NALM6 (cell line): ENCODE measurements around a stretch of chr17.

DNA sequence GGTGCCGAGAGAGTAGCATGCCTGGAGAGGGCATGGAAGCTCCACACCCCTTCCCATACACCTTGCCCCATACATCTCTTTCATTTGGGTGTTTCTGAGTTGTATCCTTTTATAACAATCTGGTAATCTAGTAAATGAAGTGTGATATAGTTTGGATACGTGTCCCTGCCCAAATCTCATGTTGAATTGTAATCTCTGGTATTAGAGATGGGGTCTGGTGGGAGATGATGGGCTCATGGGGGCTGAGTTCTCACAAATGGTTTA, 45.3 kb downstream of the SCPEP1 start:
- PRO-cap, result no peak

- PRO-cap, result no peak
These were observed 49.7 kb upstream of the AKAP1 start for GRCh38 chr17:57035371-57035815.

DNA sequence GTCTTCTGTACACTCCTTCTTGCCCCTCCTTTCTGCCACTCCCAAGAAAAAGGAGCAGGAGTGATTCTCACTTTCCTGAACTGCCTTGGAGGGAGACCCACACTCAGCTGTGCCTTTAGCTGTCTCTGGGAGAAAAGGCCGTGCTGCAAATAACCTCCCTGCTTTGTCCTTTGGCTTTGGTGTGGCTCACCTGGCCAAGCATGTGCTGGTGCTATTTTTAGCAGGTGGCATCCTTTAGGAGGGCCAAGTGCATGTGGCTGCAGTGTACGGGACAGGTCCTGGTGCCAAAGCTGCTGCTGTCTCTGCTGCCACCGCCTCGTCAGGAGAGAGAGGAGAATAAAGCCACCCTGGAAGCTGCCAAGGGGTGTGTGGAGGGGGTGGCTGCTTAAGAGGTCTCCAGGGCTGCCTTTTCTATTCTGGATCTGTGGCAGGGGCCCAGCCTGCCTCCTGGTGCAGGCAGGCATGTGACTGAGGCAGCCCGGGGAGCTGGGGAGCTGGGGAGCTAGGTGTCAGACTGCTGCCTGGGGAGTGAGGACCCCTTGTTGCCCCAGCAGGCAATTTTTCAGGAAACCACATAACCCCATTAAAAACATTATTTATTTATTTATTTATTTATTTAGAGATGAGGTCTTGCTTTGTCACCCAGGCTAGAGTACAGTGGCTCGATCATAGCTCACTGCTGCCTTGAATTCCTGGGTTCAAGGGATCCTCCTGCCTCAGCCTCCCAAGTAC, 6.2 kb downstream of the AKAP1 start:
- PRO-cap, result no peak

DNA sequence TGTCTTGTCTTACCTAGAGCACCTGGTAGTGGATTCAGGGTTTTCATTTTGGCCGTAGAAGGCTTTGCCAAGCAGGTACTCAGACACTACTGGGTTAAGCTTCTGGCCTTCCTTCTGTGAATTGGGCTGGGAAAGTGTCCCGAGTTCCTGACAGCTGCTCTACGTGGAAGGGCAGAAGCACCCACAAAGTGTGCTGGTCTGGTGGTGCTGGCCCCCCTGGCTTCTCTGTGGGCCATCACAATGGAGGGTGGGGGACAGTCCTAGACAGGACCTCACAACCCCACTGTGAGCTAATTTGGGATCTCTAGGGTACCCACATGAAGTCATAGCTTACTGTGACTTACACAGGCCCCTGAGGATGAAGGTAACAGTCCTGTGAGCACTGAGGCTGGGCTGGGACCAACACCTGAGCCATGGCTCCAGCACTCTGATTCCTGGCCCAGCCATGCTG, 11.2 kb downstream of the AKAP1 start:
- PRO-cap, result no peak

DNA sequence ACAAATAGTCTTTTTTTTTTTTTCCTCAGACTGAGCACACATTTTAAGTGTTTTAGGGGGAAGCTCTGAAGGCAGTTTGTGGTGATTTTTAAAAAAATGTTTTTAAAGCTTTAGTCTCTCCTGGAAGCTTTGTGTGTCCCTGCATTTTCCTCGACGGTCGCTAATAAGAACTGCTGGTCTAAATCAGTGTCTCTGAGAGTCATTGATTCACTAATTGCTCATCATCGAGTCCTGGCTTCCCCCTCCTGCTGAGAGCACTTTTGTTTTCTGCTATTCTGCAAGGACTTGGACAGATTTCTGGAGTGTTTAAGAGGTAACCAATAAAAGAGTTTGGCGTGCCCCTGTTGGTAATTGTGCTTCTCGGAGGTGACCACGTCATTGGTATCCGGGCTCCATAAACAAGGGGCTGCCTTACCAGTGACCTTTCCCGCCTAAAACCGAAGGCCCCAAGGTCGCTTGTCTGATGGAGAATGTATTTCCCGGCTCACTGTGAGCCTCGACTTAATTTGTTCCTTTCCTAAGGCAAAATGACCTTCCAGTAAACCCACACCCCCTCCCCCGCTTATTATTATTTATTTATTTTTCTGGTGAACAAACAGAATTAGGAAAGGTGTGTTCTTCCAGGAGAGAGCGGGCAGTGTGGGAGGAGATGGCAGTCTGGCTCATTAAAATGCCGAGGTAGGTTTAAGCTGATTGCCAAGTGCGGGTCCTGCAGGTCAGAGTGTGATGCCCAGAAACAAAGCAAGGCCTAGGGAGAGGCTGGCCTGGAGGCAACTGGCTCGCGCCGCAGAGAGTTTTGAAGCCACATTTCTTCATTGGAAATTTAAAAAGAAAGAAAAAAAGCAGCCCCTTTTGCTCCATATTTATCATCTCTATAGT, 30.1 kb downstream of the MSI2 start:
- PRO-cap, result no peak

DNA sequence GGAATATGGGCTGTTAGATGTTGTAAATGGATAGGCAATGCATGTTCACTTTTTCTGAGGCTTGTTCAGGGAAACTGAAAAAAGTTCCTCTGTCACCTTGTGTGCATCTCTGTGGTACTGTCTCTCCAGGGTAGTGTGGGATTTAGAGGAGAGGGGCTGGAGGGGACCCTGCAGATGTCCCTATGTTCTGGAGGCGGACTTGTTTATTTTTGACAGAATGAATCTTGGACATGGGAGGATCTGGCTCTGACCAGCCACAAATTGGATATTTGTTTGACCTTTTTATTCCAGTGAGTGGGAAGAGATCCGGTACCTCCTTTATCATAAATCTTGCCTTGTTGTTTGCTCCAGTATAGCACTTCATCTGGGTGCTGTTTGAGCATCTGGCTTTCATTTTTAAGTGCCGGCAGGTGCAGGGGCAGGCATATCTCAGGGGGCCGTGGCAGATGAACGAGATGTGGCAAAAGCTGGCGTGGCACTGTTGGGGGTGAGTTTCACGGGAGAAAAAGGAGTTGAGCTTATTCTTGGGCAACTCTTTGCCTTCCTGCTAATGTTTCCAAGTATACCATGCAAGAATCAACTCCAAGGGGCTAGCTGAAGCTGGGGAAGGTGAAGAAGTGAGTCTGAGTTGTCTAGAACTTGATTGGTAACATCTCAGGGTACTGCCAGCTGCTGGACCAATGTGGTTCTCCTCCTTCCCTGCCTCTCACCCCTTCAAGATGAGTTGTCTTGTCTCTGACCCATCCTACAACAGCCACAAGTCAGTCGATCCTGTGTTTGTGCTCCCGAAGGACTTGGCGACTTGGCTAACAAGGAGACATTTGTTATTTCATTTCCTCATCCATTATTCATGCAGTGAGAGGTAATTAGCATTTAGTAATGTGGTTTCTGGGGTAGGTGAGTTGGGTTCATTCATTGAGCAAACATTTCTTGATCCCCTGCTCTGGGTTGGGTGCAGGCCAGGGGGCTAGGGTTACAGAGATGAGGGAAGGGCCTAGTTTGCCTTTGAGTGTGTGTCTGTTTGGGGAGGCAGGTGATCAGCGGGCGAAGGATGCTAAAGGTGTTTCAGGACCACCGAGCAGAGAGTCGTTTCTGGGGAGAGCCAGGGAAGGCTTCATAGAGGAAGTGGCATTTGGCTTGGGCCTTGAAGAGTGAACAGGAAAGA, 38.0 kb downstream of the MSI2 start:
- PRO-cap, result no peak

- PRO-cap, result no peak
These were observed 73.2 kb downstream of the MSI2 start for GRCh38 chr17:57329556-57329948.

GRCh38 chr17:57783052-57783824, 38.1 kb upstream of the CCDC182 start:
- PRO-cap, result bidirectional peak, plus-strand start at chr17:57783550, minus-strand start at chr17:57783413

GRCh38 chr17:57867908-57868417, 18.1 kb upstream of the MRPS23 start:
- PRO-cap, result bidirectional peak, plus-strand start at chr17:57868269, minus-strand start at chr17:57867990

DNA sequence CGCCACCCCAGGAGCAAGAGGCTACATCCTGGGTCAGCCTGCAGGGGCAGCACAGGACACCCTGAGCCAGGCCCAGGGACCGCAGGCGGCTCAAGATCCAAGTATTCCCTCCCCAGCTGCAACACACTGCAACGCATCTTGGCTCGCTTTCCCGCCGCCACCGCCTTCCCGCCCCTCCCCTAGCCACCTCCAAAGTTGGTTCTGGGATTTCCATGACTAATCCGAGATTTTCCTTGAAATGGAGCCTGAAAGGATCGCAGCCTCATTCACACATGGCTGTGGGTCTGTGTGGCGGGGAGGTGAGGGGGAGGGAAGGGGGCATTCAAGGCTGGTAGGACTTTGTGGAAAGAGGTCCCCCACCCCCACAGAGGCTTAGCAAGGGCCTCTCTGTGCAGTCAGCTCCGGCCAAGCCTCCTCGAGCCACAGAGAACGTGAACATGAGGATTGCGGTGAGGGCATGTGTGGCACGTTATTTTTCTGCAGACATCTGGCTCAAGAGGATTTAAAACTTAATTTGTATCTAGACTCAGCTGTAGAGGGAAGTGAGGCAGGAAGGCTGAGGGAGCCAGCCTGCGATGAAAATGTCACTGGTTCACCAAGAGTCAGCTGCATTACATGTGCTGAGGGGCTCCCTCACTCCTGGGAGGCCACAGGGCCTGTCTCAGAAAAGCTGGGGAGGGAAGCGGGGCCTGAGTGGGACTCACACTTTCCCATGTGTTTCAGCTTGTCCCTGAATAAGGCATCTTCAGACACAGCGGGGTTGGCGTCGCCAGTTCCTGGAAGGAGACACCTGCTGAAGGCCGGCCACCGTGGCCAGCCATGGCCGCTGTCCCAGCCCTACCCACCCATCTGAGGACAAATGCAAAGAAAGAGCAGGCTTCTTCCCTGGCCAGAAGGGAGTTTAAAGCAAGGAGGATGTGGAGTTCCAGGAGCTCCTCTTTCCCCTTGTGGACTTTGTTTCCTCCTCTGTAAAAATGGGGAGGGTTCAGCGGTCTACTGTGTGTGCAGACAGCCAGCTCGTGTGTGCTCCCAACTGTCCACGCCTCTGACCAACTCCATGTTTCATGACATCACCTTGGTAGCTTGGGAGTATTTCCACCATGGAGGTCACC, 18.9 kb upstream of the MRPS23 start:
- PRO-cap, result bidirectional peak, plus-strand start at position 664 of the sequence, minus-strand start at position 489 of the sequence

DNA sequence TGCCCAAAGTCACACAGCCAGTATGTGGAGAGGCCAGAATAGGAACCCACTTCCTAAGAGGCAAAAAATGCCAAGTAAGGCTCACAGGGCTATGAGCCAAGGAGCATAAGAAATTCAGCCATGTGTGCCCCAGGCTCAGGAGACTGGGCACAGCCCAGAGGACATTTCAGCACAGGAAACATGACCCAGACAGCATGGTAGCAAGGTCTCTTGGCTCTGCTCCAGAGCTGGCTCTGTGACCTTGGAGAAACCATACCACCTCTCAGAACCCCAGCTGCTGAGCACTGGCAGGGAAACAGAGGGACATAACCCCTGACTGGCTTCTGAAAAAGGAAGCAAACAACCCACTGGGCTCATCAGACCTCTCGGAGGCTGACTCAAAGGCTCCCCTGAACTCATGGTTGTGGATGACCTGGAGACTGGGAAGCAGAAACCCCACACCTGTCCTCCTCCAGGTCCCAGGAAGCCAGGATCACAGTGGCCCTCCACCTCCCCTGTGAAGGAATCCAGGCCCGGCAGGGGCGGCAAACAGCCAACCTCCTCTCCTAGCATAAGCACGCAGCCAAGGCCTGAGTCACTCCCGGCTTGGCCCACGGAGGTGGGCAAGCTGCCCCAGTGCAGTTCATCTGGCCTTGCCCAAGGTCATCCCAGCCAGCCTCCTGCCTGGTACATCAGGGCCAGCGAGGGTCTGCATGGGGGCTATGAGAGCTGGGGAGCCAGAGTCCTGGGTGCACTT, 40.5 kb upstream of the MRPS23 start:
- PRO-cap, result no peak

DNA sequence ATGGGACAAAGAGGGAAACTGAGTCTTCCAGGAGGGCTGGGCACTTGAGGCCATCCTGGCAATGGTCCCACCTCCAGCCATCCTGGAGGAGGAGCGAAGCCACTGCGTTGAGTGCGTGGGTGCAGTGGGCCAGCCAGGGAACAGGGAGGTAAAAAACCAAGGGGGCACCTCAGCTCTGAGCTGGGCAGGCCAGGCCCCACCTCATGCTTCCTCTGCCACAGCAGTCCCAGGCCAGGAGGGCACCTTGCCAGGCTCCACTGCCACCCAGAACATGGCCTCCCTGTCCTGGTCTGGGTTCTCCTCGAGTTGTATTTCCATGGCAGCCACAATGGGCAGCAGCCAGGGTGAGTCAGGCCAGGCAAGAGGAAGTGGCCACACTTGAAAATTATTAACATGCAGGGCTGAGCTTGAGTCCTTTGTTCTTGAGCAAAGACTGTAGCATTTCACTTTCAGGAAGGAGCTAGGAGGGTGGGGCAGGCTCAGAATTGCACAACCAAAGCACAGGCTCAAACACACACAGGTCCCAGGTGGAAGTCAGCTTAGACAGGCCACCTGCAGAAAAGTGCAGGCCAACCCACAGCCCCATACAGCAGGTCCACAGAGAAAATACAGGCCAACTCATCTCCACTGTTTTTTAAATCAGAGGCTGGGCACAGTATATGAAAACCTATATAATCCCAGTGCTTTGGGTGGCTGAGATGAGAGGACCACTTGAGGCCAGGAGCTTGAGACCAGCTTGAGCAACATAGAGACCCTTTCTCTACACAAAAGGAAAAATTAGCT, 52.0 kb downstream of the CUEDC1 start:
- PRO-cap, result no peak

- PRO-cap, result no peak
These were observed 48.3 kb downstream of the CUEDC1 start for GRCh38 chr17:57906795-57907431.

DNA sequence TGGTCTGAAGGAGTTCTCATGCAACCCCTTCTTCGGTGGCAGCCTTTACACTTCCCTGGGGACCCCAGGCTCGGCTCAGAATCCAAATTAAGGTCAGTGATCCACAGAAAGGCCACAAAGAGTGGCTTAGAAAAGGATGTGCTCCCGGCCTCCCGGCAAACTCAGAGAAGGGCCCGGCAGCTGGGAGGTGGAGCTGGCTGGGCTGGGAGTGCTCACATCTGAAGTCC, 13.3 kb downstream of the CUEDC1 start:
- PRO-cap, result no peak

DNA sequence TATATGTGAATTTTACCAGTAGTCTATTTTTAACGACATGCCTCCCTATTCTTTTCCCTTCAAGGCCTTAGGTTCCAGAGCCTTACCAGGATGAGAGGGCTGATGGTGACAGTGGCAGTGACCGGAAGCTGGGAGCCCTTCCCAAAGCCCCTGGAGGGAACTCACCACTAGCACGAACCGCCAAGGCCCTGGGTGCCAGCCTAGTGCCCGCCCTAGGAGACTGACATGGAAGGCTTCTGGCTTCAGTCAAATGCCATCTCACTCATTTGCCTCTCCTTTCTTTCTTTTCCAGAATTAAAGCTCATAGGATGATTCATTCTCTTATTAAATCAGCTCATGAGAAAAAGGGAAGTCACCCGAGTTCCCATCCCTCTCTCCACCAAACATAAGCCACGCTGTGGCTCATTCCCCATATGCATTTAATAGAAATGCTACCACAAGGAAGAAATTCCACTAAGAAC, 12.1 kb downstream of the CUEDC1 start:
- PRO-cap, result no peak

- PRO-cap, result unidirectional peak, plus-strand start at chr17:57987188
These were observed 1.2 kb downstream of the VEZF1 start for GRCh38 chr17:57986738-57987427.

- PRO-cap, result no peak
These were observed 6.2 kb downstream of the DYNLL2 start for GRCh38 chr17:58089359-58089941.

- PRO-cap, result no peak
These were observed 11.1 kb downstream of the LPO start for GRCh38 chr17:58249302-58250113.

DNA sequence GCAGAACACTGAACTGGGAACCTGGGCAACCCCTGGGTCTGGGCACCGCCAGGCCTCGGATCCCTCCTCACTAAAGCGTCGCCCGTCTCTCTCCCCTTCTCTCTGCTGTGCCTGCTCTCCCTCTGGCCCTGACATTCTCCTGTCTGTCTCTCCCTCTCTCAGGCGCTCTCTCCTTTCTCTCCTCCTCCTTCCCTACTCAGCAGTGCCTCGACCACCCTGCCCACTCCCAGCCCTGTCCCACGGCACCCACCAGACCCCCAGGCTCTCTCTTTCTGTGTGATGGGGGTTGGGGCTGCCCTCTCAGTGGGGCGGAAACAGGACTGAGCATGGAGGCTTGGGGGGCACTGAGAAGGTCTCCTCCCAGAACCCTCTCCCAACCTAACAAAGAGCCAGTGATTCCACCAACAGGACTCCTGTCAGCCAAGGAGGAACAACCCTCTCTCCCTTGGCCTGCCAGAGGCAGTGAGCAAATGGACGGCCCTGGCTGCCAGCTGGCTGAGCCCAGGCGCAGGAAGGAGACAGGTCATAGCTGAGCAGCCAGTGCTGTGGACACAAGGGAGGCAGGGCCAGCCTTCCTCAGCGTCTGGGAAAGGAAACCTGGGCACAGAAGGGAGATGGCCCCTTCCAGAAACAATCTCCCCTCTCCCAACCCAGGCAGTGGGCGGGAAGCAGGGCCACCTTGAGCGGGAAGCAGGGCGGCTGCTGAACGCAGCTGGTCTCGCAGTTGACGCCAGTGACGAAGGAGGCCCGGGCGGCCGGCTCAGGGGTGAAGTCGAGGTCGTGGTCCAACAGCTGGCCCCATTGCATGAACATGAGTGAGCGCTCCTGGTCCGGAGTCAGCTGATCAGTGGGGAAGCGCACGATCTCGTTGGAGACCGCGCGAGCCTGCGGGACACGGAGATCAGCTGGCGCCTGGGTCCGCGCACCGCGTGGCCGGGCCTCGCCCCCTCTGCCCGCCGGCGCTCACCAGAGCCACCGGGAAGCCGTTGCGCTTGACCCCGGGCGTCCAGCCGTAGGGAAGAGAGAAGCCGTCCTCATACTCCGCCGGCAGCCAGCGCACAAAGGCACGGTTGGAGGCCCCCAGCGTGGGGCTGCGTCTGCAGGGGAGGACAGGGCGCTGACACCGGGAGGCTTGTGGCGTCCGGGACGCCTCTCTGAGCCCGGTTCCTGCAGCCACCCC, 2.0 kb downstream of the MPO start:
- PRO-cap, result no peak

DNA sequence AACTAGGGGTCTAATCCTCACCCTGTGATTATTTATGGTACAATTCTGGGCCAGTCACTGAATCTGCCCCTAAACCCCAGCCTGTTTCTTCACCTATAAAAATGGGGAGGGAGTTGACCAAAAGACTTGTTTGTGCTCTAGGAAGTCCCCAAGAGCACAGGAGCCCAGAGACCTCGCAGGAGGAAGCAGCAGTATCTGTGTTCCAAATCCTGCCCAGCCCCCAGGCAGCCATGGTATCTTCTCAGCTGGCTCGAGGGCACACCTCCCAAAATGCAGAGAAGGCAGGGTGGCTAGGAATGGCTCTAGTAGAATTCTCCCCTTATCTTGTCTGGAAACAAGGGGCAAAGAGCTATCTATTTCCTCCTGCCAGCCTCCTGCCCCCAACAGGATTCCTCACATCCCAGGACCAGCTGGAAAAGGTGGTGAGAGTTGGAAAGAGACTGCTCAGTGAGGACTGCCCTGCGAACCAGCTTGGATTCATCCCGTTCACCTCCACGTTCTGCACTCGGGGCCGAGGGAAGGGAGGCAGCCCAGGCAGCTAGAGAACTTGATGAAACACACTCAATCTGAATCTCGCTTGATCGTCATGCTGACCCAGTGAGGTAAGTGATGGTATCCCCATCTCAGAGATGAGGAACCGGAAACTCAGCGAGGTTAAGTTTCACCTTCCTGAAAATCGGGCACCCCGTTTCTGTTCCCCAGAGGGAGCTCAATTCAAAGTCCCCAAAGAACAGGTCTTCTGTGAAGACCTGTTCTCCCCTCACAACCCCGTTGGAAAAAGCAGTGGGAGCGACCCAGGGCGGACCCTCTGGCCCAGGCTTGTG, 8.7 kb upstream of the TSPOAP1 start:
- PRO-cap, result bidirectional peak, plus-strand start at position 129 of the sequence, minus-strand start at position 97 of the sequence; bidirectional peak, plus-strand start at position 268 of the sequence, minus-strand start at position 197 of the sequence